ENCODE data around the genes REV3L and CCN6.

DNA sequence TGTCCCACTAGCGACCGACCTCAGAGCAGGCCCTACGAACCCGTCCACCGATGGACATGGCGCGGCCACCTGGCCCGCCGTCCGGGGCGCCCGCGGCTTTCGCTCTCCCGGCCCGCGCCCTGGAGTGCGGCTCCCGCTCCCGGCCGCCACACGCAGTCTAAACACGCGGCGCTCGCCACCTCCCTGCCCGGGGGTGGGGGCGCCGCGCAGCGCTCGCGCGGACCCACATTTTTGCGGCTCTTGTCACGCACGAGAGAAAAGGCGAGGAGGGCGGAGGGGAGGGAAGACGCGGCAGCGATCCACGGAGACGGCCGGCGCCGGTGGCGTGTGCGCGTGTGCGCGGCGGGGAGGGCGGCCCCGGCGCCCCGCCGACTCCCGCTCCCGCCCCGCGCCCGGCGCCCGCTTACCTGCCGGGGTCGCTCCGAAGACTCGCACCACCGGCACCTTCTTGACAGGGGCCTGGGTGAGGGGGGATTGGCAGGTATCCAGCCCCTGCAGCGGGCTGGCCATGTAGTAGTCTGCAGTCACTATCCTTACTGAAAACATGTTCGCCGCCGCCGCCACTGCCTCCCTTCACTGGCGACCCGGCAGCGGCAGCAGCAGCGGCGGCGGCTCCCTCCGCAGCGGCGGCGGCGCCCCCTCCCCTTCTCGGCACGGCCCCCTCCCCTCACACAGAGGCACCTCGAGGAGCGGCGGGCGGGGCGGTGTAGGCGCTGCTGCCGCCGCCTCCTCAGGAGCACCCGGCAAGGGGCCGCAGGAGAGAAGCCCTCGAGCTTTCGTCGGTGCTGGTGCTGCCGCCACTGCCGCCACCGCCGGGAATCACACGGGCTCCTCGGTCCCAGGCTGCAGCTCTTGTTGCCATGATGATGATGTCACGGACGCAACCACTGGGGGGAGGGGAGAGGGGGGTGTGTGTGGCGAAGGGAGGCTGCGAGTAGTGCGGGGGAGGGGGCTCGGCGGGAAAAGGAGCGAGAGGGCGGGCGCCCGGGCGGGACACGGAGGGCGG lies at the start of gene REV3L:
TSS of gene REV3L (minus strand) at position 876 of the 1,006 bp plus-strand sequence.
- RAMPAGE, long total RNA = no peak
- RRBS = 2% methylated on average over 37 of the region's 121 CpGs

- RAMPAGE, long total RNA = no peak
- RRBS = no CpG with 5 or more reads among the region's 4 CpGs
Observed at GRCh38 chr6:111517809-111518282, 34.8 kb upstream of the REV3L start.

DNA sequence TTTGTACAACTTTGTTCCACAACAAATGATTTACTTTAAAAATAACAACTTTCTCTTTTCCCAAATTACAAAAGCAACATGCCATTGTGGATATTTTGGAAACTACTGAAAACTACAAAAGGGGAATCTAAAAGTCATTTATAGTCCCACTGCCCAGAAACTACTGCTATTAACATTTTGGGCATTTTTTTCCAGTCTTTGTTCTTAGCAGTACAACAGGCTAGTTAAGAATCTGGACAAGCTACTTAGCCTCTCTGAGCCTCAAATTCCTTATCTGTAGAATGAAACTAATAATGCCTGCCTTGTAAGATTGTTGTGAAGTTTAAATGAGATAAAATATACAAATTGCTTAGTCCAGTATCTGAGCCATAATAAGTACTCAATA lies 61.1 kb upstream of the REV3L start:
- RAMPAGE, long total RNA = no peak

- RAMPAGE, long total RNA = no peak
- RRBS = no CpG with 5 or more reads among the region's 23 CpGs
Observed at GRCh38 chr6:111551480-111552702, 53.8 kb downstream of the TRAF3IP2 start.

DNA sequence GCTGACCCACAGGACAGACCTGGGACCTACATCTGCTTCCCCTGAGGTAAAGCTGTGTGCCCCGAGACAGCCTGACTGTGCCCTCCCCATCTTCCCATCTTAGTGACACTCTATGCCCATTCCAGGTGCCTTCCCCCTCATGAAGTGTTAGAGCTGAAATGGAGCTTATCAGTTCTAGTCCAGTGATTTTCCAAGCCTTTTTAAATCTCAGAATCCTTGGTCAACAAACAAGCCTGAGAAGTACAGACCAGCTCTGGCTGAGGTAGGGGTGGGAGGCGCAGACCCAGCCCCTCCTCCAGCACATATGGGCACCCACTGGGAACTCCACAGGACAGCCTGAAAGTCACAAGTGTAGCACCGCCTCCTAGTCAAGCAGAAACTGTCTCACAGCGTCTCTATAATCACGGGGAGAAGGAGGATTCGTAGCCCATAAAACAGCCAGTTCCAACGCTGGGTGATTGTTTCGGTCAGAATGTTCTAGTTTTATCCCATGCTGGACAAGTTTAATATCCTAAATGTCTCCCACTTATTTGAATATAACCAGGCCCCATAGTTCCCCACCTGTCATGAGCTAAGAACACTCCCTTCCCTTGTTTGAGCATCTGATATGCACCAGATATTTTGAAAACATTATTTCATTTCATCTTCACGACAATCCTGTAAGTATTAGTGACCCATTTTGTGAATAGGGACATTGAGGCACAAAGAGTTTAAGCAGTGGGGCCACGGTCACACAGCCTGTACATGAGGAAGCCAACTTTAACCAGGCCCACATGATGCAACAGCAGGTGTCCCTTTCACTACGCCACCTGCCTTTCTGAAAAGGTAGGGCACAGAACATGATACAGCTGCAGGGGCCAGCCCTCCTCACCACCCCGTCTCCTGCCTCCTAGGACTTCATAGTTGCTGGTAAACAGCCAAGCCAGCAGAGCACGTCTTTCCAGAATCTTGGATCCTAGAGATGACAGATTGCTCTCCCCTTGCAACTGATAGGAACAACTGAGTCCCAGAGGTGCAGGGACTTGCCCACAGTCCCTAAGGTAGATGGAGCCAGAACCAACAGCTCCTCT lies 40.1 kb downstream of the TRAF3IP2 start:
- RAMPAGE, long total RNA = no peak
- RRBS = no CpG with 5 or more reads among the region's 13 CpGs

DNA sequence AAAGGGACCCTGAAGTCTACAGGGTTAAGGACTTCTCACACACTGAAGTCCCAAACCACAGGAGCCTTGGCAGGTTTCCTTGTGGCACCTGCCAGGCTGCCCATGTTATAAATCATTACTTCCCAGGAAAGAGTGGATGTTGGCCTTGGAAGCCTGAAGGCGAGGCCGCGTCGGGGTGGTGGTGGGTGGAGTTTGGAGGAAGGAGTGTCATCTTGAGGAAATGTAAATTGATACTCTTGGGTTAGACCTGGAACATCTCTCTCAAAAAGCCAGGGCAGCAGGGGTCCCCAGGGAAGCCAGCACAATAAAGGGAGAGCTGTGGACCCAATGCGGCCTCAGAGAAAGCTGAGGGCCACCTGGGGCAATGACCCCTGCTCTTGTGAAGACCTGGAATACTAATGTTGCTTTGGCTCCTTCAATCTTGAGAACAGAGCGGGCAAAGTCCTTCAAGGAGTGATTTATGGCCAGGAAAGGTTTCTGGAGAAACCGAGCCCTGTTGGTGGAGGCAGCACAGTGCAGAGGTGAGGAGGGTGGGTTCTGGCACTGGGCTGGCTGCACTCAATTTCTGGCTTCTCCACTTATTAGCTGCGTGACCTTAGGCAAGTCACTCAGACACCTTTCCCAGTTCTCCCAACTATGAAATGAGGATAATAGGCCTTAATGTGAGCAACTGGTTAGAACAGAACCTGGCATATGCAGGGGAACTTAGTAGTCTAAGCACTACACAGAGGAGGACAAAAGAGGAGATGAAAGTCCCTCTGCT lies 26.4 kb upstream of the TRAF3IP2 start:
- RAMPAGE, long total RNA = no peak
- RRBS = no CpG with 5 or more reads among the region's 8 CpGs

DNA sequence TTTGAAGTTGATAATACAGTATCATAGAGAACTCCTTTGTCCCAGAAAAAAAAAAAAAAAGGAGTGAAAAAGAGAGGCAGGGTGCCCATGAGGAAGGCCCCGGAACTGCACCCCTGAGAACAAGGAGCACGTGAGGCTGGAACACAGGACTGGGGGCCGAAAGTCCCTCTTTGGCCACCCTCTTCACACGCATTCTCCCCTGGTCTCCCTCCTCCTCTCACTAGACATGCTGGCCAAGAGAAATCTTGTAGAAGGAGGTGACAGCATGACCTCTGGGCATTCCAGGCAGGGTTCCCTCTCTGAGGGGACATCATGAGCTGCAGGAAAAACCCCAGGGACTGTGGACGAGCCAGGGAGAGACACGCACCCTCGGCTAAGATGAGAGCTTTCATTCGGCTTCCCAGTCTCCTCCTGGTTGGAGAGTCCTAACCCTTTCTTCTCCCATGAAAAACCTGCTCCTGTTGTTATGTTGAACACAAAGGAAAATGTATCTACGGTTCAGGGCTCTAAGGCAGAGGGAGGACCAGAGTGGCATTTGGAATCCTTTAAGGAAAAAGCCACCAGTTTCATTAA lies 62.9 kb upstream of the TRAF3IP2 start:
- RAMPAGE, long total RNA = no peak
- RRBS = no CpG with 5 or more reads among the region's 9 CpGs

DNA sequence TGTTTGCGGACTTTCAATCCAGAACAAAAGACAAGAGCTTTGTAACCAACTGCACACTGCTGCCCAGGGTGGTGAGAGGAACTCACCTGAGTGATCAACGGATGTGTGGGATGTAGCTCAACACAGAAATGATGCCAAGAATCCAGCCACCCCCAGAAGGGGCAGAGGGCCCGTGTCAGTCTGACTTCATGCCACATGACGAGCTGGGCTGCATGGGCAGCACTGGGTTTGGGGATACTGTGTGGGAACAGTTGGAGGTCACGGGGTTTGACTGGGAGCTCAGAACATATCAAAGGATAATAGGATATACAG lies 79.4 kb upstream of the TRAF3IP2 start:
- RAMPAGE, long total RNA = no peak
- RRBS = no CpG with 5 or more reads among the region's 5 CpGs

DNA sequence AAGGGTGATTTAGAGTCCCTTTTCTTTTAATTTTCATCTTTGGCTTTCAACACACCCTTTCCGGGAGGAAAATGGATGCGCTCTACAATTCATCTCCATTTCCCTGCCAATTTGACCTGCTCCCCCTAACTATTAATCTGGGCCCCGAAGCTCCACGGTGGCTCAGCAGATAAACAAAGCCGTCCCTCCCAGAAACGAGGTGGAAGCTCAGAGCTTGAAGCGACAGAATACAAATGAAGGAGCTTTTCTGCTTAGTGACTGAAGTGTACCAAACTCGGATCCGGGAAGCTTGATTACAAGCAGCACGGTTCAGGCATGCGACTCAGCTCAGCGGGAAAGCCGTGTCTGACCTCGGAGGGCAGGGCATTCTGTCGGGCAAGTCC lies 80.4 kb upstream of the TRAF3IP2 start:
- RAMPAGE, long total RNA = no peak
- RRBS = no CpG with 5 or more reads among the region's 15 CpGs

- RAMPAGE, long total RNA = no peak
- RRBS = no CpG with 5 or more reads among the region's 7 CpGs
Observed at GRCh38 chr6:111713021-111713947, 107.6 kb upstream of the TRAF3IP2 start.

GRCh38 chr6:111862438-111863359 lies 10.6 kb downstream of the FYN start:
- RAMPAGE, long total RNA = no peak
- RRBS = no CpG with 5 or more reads among the region's 12 CpGs

DNA sequence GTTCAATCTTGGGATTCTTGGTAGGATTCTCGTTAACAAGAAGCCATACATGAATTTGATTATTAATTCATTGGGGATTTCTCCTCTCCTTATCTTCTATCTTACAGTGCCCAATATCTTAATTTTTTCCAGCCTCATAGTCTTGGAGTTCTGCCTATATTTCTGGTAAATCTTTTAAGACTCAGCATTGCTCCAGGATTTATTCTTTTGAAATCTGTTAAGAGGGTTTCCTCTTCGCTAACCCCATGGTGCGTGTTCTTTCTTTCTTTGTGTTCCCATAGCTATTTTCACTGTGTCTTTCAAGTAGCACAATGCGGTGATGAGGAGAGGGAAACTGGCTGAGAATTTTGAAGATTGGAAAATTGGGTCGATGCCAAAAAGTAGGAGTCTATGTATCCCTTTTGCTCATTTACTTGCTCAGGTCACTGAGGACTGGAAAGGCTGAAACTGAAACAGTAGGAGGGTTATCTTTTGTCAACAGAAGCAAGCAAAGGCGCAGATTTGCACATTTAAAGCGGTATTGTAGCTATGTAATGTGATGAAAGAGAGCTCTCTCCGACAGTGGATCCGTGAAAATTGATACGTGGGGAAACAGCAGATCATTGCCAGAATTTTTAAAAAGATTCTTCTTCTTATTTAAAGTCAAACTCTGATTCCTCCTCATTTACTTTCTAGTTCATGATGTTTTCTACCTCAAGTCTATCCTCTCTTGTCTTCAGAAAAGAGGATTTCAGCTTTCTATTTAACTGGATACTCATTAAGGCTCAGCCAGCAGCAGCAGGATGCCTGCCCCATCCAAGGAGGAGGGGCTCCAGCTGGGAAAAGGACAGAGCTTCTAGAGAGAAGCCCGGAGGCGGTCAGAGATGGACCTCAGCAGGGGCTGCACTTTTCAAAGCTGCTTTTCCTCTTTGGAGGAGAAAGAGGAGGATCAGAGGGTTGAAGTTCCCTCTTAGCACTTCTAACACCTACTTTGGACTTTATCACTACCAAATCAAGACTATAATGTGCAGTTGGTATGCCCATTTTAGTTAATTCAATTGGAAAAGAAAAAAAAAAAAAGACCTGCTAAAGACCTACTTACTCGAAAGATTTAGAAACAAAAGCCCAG lies 15.8 kb upstream of the FYN start:
- RAMPAGE, long total RNA = no peak
- RRBS = no CpG with 5 or more reads among the region's 13 CpGs

DNA sequence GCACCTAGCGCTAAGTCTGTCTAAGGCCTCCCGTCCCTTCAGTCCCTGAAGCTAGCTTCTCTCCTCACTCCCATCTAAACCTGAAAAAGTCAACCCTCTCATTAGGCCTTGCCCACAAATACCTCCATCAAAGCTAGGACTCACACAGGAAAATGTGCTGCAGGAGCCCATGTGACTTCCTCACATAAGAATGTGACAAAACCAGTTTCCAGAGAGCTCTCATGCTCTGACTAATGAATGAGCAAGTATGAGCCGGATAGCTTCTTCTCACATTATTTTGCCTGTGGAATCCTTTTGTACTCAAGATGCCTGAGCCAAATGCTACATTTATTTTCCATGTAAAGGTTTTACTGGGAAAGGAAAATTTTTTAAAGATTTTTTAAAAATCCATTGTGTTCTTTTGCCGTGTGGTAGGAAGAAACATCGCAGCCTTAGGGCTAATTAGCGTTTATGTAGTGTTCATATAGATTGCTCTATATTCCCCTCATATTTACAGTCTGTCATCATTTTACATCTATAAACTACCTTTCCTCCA lies 68.7 kb upstream of the CCN6 start:
- RAMPAGE, long total RNA = no peak
- RRBS = no CpG with 5 or more reads among the region's 6 CpGs

DNA sequence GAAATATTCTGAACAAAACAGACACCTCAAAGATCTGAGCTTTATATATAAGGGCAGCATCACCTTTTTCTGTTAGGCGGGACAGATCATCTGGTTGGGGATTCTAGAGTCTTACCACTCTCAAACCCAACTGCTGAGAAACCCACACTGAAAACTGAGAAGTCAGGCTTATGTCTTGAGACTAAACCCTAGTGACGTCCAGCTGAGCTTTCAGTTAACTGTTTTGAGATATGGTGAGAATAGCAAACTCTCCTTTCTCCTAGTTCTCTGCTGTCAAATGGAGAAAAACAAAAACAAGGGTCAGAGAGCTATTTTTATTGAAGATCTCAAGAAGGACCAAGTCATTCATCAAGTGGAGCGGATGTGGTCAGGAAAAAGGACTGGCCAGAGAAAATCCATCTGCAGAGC lies 63.6 kb upstream of the CCN6 start:
- RAMPAGE, long total RNA = no peak
- RRBS = no CpG with 5 or more reads among the region's 3 CpGs

- RAMPAGE, long total RNA = no peak
- RRBS = no CpG with 5 or more reads among the region's 4 CpGs
Observed at GRCh38 chr6:112004717-112005218, 49.1 kb upstream of the CCN6 start.

DNA sequence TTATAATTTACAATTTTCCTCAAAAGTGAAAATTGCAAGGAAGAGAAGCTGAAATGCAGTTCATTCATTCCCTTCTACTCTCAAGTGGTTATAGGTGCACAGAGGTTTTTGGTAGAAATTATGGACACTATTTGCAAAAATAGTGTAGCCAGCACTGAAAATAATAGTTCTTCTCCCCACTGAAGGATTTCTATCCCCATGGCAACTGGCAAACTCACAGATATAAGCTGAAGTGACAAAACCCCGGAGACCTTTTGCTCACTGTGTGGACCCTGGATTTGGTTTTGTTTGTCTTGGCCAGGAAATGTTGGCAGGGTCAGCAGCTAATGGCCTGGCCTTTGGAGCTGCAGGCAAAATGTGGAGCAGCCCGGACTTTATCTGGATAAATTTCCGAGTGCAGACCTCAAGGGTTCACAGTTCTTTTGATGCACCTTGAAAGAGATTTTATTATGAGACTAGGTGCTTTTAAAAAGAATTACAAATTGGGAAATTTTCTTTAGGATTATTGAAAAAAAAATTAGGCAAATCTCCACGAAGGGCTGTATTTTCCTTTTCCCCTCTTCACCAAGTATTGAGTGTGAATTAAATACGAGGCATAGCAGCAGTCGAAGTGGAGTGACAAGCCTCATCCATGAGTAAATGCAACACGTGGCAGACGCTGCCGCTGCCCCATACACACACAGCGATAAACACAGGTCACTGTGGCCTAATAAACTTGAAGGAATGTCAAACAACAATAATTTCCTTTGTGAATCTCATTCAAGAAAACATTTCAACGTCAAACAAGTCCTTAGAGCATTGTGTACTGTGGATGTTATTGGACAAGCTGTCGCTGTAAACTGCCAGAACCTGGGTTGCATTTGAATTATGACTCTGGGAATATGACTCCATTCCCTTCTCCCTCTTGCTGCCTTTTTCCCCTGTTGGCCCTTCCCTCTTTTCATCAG lies 35.2 kb upstream of the CCN6 start:
- RAMPAGE, long total RNA = no peak
- RRBS = no CpG with 5 or more reads among the region's 12 CpGs

DNA sequence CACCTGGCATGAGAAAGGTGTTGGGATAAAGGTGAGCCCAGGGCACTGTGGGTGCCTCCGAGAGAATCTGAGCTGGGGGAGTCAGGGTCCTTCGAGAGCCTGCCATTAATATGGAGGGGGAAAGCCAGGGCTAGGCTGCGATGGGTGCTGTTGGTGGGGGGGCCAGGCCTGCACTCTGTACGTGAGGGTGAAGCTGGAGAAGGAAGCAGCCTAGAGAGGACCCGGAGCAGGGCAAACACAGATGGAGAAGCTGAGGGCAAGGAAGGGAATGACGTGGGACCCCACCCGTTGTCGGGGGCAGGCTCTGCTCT lies 238 bp upstream of the CCN6 start:
- RAMPAGE, long total RNA = no peak
- RRBS = no CpG with 5 or more reads among the region's 8 CpGs

DNA sequence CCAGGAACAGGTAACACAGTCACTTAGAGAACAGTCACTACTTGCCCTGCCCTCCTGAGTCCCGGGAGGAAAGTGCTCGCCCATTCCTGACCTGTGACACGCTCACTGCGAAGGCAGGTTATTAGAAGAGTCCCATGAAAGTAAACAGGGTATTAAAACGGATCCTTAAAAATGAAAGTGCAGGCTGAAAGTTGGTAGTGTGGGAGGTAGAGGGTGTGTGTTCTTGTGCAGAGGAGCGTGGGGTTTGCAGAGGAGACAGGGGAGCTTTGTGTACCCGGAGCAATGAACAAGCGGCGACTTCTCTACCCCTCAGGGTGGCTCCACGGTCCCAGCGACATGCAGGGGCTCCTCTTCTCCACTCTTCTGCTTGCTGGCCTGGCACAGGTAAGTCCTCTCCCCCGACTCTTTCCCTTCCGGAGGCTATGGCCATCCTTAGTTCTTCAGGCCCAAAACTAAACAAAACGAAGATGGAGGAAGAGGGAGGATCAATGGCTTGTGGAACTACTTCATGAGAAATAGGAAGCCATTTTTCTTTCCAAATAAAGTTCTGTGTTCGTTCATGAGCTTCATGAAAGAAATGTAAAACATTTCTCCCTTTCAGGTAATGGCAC lies at the start of gene CCN6:
TSS of gene CCN6 (plus strand) at position 83 of the 611 bp plus-strand sequence.
- RAMPAGE, long total RNA = no peak
- RRBS = no CpG with 5 or more reads among the region's 15 CpGs

- RAMPAGE, long total RNA = no peak
- RRBS = no CpG with 5 or more reads among the region's 1 CpG
Observed at GRCh38 chr6:112114371-112114780, 27.0 kb downstream of the FAM229B start.

- RAMPAGE, long total RNA = no peak
- RRBS = no CpG with 5 or more reads among the region's 9 CpGs
Observed at GRCh38 chr6:112232571-112233473, 21.5 kb downstream of the LAMA4 start.

Measured in epithelial cell of proximal tubule (primary cell).